Heart (tissue), 3 donors: ENCODE results near the gene MMP19.

DNA sequence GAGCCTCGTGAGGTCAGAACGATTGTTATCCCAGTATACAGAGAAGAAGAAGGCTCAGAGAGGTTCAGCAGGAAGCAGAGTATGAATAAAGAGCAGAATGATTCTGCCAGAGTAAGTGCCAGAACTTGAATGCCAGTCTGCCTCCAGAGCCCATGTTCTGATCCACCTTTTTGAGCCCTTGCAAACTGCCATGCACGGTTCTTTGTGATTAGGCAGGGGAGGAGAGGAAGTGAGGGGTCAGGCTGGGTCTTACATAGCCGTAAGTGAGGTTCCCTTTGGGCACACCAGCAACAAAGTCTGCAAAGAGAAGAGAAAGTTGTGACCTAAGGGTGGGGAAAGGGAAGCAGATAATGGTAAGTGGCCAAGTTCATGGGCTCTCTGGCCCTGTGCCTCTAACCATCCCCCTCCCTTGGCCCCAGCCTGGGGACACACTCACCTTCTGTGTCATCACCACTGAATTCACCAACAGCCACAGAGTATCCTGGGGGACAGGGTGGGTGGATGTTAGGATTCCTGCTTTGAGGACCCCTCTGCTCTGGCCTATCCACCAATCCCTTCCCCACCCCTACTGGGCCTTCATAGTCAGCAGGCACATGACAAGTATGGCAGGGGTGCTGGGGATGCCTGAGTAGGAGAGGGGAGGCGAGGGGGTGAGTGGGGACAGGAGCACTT is 11.5 kb downstream of the ITGA5 start:
- RAMPAGE, long total RNA, 2 experiments: no peak in any of the 2 experiments

DNA sequence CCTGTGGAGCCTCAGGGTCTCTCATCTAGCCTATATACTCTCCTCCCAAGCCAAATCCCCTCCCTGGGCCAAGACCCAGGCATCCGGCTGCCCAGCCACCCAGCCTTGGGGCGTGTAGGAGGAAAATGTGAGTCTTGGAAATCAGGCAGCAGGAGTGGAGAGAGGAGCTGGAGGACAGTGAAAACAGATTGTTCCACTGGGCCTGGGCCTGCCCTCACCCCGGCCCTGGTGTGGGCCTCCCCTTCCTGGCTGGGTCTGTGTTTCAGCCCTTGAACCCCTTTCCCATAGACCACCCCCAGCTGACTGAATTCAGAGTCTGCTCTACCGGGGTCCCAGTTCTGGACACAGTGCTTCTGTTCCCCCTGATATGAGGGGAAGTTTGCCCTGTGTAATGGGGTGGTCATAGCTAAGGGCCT is 6.7 kb downstream of the ITGA5 start:
- RAMPAGE, long total RNA, 2 experiments: no peak in any of the 2 experiments

DNA sequence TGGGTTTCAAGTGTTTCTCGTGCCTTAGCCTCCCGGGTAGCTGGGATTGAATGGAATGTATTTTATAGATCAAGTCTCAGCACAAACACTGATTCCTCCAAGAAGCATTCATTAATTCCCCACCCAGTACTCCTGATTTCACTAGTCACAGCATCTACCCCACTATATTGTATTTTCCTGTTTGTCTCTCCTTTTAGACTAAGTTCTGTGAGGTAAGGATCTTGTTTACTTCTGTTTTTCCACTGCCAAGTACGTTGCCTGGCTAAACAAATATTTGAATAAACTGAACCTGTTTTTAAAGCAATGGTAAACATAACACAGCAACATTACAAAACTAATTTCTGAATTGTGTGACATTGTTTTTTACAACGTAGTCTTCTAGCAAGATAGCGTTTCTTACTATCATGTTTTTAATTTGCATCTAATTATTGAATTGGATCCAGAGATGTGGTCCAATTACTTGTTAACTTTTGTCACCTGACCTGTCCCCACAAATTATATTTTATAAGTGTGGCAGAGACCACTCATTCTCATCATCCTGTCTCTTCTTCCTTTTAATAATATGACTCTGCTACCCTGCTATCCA is 16.5 kb upstream of the ITGA5 start:
- RAMPAGE, long total RNA, 2 experiments: no peak in any of the 2 experiments

- RAMPAGE, long total RNA, 2 experiments: no peak in any of the 2 experiments
These were observed 75.3 kb upstream of the DCD start for GRCh38 chr12:54723559-54723758.

- RAMPAGE, long total RNA, 2 experiments: no peak in any of the 2 experiments
These were observed 498 bp upstream of the OR10P1 start for GRCh38 chr12:55636048-55636740.

- RAMPAGE, long total RNA, 2 experiments: no peak in any of the 2 experiments
These were observed 21.7 kb downstream of the OR10P1 start for GRCh38 chr12:55658268-55658992.

- RAMPAGE, long total RNA, 2 experiments: no peak in any of the 2 experiments
These were observed 3.4 kb downstream of the METTL7B start for GRCh38 chr12:55684760-55685430.

DNA sequence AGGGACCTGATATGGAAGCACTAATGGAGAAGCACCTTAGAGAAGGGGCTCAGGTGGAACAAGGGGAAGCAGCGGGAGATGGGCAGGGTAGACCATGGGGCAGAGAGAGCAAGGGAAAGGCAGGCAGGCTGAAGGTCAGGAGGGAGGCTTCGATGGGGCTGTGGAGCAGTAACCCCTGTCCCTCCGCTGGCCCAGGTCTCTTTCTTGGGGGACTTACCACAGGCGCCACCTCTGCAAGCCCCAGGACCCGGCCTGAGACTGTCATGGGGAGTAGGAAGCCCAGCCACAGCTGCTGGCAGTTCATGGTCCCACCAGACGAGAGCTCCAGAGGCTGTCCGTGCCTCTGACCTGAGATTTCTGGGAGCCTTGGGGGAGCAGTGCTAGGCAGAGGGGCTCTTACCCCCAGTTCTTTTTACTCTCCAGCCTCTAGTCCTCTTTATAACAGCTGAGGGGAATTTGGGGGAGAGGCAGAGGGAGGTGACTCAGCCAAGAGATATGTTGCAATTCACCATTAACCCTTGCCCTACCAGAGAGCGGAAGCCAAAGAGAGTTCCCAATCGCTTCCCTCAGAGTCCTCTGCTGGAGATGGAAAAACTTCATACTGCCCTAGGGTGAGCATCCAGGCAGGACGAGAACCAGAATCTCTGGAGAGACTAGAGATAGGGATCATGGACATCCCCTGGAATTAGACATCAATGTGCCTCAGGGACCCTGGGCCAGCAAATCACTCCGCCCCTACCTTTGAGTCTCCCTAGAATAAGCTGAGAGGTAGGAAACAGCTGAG is at the start of gene MMP19:
Gene MMP19, minus strand, starts transcription at position 410 of the 784 bp plus-strand sequence.
- RAMPAGE, long total RNA, 2 experiments: start-site peak on the minus strand in 1 of 2 experiments, centred at position 429 of the sequence, 40 to 62 reads per replicate

GRCh38 chr12:55845832-55846233 is 3.1 kb upstream of the MMP19 start:
- RAMPAGE, long total RNA, 2 experiments: no peak in any of the 2 experiments

GRCh38 chr12:55934357-55934669 is 3.4 kb downstream of the DGKA start:
- RAMPAGE, long total RNA, 2 experiments: no peak in any of the 2 experiments

DNA sequence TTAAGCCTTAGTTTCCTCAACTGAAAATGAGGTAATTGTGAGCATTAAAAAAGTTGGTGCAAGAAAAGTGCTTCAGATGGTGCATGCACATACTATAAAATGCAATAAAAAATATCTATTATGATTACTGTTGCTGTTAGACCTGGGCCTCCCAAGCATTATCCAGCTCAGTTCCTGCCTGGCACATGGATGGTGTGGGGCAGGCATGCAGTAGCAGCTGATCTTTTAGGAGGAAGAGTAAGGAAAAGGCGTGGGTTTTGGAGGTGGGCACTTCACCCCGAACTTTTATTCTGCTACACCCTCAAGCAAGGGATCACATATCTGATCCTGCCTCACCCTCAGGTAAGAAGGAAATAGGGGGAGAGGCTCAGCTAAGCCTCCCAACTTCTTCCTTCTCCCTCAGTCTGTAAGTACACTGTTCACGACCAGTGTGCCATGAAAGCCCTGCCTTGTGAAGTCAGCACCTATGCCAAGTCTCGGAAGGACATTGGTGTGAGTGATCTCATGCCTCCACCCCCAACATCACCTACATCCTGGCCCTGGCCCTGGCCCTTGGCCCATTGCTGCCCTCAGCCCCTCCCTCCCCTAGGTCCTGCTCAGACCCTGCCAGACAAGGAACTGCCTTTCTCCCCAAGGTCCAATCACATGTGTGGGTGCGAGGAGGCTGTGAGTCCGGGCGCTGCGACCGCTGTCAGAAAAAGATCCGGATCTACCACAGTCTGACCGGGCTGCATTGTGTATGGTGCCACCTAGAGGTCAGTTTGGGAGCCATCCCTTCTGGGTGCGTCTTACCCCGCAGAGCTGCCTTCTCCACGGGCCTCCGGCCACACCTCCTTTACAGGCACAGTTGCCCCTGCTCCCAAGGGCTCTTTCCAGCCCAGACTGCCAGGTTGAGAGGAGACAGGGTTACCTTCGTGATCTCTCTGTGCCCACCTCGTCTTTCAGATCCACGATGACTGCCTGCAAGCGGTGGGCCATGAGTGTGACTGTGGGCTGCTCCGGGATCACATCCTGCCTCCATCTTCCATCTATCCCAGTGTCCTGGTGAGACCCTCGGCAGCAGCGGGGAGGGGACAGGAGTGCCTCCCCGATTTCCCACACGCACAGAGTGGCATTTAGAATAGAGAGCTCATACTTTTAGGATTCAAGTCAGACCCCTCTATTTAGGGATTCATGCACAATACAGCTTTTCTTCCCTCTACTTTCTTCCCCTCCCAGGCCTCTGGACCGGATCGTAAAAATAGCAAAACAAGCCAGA is 9.1 kb downstream of the DGKA start:
- RAMPAGE, long total RNA, 2 experiments: no peak in any of the 2 experiments

DNA sequence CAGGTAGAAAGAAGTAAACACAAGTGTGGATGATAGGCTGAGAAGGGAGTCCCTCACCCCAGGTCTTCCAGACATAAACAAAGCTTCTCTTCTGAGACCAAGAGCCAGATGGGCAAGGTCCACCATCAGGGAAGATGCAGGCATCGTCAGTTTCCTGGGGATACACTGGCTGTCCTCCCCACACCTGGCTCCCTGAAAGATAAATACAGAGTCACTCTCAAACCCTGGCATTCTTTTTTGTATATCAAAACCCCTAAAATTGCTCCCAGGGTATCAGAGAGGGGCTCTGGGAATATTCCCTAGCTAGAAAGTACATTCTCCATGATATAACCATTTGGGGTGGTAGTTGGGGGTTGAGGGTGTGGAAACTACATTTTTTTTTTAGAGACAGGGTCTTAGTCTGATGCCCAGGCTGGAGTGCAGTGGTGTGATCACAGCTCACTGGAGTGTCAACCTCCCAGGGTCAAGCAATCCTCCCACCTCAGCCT is 7.4 kb downstream of the PMEL start:
- RAMPAGE, long total RNA, 2 experiments: no peak in any of the 2 experiments

DNA sequence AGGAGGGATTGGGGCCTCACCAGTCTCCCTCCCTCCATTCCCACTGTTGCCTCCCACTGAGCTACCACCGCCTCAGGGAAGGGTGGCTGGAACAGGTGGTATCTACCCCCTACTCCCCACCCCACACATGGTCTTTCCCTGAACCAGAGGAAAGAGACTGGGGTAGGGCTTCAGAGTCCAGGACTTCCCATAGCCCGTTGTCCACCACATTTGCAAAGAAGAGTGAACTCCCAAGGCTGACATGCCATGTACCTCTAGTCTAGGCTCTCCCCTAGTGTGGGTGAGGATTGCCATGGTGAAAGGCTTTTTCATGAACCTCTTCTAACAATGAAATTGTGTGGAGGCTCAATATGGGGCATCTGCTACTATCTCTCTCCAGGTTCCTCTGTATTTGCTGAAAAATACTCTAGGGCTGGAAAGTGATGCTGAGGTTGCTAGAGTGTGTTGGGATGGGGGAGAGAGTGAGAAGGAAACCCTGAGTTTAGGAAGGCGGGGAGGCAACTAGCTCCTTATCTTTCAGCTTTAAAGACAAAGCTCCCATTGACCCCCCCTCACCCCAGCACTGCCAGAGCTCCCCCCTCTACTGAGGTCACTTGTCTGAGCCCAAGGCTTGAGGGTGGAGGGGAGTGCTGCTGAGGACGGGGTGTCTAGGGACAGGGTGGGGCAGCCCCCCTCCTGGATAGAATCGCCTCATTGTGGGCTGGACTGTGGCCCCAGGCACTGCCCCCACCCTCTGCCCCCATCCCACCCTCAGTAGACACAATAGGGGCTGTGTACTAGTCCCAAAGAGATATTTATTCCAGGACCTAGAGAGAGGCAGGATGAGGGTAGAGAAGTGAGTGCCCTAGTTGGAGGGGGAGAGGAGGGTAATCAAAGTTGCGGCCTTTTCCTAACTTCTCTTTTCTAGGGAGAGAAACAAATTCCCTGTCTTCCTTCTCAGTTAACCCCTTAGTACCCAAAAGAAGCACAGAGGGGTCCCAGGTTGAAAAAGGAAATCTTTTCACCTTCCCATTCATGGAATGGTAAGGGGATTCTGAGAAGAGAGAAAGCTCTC is 2.9 kb downstream of the ERBB3 start:
- RAMPAGE, long total RNA, 2 experiments: no peak in any of the 2 experiments

DNA sequence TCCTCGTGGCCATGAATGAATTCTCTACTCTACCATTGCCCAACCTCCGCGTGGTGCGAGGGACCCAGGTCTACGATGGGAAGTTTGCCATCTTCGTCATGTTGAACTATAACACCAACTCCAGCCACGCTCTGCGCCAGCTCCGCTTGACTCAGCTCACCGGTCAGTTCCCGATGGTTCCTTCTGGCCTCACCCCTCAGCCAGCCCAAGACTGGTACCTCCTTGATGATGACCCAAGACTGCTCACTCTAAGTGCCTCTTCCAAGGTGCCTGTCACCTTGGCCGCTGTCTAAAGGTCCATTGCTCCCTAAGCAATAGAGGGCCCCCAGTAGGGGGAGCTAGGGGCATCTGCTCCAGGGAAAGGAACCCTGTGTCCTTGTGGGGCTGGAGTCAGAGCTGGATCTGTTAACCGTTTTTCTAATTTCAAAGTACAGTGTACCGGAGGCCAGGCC is 5.1 kb downstream of the ERBB3 start:
- RAMPAGE, long total RNA, 2 experiments: no peak in any of the 2 experiments

DNA sequence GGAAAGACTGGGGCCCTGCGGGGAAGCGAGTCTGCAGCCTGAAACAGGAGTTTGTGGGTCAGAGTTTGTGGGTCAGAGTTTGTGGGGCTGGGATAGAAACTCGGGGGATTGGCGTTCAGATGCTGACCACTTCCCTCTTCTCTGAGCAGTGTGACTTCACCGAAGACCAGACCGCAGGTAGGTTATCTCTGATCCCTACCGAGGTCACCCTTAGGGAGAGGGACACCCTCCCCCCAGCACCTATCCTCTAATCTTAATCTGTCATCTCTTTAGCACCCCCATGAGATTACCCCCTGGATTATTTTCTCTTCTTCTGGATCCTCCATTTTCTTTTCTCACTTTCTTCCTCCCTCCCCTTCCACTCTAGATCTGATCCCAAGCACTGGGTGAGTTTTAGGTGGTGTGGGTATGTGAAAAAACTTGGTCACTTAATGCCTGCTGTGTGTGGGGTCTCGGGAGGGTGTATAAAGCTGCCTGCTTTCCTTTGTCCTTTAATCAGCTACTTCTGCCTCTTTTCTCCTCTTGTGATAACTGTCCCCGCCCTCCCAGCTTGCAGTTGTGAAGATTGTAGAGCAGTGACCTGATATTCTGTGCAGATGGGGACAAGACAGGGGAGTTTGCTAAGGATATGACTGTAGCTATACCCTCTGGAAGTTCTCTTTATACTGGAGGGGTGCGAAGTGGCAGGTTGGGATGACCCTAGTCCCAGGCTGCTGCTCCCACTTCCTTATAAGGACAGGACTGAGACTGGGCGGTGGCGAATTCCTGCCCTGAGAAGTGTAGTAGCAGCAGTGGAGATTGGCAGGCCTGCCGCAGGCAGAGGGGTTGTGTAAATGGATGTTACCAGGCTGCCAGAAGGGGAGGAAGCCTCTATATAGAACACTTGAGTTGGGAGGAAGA is 626 bp downstream of the MYL6 start:
- RAMPAGE, long total RNA, 2 experiments: no peak in any of the 2 experiments

DNA sequence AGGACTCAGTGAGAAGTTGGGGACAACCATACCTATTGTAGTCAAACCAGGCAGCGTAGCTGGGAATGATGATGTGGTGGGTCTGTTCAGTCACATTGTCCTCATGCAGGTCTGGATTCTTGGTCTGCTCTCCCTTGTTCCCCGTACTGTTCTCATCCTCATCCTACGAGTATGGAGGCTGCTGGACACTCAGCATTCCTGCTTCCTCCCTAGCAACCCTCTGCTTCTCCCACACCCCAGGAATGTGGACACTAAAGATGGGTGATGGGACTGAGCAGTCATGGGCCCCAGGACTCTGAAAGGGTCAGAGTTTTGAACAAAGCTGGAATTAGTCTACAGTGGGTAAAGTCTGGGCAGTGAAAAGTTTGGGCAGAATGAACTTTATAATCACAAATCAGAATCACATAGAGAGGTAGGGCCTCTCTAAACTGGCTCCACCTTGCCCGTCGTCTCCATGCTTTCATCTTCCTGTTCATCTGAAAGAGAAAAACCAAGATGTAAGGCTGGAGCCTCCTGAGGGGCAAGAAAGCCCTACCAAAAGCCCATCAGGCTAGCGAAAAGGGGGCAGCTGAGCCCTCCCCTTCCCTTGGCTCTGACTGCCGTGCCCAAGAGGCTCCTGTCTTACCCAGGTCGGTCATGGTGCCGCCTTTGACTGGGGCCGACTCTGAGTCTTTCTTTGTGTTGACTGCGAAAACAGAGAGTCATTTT is 10.8 kb downstream of the SMARCC2 start:
- RAMPAGE, long total RNA, 2 experiments: no peak in any of the 2 experiments

DNA sequence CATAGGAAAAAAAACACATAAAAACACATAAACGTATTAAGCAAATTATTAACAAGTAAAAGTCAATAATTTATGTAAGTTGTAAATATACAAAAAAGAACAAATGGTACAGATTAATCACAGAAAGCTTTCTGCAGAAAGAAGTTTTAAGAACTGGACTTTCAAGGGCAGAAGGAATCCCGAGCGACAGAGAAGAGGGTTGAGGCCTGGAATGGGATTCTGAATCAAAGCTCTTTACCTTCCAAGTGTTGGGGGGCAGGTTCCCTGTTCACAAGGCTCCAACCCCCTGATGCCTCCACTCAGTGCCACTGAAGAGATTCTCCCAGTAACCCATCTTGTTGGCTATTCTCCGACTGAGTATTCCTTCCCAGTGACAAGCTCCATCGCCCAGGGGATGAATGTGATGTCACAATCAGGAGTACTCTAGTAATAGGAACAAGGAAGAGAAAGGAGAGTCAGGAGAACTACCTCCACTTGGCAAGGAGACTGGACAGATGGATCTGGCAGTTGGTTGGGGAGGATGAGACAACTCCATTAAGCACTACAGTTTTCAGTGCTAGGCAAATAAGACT is 5.4 kb downstream of the RNF41 start:
- RAMPAGE, long total RNA, 2 experiments: no peak in any of the 2 experiments

DNA sequence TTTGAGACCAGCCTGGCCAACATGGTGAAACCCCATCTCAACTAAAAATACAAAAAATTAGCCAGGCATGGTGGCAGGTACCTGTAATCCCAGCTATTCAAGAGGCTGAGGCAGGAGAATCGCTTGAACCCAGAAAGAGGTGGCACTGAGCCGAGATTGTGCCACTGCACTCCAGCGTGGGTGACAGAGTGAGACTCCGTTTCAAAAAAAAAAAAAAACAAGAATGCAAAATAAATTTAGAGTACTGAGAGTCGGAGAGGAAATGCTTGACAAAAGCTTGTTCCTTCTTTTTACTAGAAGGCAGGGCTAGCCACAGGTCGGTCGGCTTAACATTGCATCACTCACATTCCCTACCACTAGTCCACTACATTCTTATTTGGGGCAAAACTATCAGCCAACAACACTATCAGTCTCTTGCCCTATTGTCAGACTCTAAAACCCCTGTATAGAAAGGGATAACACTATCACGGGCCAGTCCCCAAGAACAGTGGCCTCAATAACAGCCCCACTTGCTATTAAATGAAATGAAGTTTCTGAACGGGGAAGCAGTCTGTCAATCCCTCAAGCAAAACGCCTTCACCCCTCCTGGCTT is 1.1 kb downstream of the RNF41 start:
- RAMPAGE, long total RNA, 2 experiments: no peak in any of the 2 experiments

DNA sequence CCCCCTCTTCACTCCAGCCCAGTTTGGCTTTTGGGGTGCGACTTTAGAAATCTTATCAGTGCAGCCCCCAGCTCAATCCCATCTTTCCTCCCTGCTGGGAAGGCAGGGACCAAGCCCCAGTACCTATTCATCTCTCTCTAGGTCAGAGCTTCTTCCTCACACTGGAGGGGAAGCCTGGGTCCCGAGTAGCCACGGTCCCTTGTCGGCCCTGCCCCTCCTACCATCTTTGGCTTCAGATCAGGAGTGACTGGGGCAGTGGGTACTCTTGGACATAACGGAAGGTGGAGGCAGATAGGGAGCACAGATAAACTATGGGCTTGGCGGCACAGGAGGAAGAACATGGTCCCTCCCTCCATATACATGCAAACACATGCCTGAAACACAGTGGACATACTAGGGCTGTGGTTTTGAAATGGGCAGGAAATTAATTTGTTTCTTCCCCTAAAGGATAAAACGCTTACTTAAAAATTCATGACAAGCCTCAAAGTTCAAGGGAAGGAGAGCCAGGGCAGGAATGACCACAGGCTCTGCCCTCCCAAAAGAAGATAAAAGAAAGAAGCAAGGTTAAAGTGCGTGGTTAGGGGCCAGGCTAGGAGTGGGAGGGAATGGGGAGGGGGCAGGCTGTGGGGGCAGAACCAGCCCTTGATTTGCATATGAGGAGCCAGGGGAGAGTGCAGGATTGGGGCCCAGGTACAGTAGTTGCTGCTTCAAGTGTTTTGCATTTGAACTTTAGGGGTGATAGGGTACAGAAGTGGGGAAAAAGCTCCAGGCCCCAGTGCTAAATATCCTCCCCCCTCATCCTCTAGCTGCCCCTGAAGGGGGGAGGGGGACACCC is 12.2 kb downstream of the SLC39A5 start:
- RAMPAGE, long total RNA, 2 experiments: no peak in any of the 2 experiments

DNA sequence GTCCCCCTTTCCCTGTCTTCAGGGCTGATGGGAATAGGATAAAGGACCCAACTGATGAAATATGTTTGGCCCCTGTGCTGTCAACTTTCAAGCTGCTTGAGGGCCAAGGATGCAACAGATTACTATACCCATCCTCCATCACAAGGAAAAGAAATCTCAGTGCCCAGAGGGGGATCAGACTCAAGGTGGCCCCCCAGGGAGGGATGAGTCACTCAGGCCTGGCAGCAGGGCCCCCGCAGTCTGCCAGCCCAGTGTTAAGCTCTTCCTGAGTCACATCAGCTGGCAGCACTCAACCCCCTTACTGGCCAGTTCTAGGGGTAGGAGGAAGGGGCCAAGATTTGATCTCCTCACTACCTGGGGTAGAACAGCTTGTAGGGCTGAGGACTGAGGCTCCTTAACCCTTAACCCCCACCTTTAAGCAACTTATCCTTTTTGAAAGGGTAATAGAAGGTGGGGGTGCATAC is 1.6 kb downstream of the ANKRD52 start:
- RAMPAGE, long total RNA, 2 experiments: no peak in any of the 2 experiments